ENCODE data around the gene NEUROG1.

DNA sequence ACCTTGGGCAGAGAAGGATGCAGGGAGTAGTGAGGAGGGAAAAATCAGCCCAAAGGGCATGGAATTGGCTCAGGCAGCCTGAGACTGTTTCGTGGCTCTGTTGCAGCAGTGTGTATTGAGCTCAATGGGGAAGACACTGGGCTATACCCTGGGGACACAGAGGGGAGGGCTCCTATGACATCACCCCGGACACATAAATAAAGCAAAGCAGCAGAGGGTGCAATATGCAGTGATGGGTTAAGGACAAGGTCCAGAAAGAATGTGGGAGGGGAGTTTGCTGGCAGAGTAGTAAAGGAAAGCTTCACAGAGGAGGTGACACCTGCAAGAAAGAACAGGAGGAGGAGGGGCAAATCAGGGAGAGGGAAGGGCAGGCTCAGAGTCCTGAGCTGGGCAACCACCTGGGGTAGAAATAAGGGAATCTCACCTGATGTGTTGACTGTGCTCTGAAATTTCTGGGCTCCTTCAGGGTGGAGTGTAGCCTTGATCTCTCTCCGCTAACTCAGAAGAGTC lies 35.2 kb upstream of the CDKN2AIPNL start:
- PRO-cap, result no peak

DNA sequence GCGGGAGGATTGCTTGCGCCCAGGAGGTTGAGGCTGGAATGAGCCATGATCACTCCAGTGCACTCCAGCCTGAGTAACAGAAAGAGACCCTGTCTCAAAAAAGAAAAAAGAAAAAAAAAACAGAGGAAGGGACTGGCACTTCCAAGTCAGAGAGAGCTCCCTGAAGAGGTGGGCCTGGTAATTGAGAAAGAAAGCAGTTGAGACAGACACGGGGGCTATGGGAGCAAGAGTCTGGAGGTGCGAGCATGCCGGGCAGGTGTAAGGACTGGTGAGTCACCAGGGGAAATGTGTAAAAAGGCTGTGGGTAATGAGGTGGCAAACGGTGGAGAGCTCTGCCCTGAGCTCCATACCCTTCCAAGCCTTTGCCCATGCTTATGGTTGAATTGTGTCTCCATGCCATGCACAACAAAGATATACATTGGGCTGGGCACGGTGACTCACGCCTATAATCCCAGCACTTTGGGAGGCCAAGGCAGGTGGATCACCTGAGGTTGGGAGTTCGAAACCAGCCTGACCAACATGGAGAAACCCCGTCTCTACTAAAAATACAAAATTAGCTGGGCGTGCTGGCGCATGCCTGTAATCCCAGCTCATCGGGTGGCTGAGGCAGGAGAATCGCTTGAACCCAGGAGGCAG lies 18.0 kb upstream of the JADE2 start:
- PRO-cap, result no peak

GRCh38 chr5:134524110-134524528 lies 1.4 kb upstream of the JADE2 start:
- PRO-cap, result bidirectional peak, plus-strand start at chr5:134524388, minus-strand start at chr5:134524374

- PRO-cap, result no peak
Observed at GRCh38 chr5:134577774-134578117, 52.3 kb downstream of the JADE2 start.

DNA sequence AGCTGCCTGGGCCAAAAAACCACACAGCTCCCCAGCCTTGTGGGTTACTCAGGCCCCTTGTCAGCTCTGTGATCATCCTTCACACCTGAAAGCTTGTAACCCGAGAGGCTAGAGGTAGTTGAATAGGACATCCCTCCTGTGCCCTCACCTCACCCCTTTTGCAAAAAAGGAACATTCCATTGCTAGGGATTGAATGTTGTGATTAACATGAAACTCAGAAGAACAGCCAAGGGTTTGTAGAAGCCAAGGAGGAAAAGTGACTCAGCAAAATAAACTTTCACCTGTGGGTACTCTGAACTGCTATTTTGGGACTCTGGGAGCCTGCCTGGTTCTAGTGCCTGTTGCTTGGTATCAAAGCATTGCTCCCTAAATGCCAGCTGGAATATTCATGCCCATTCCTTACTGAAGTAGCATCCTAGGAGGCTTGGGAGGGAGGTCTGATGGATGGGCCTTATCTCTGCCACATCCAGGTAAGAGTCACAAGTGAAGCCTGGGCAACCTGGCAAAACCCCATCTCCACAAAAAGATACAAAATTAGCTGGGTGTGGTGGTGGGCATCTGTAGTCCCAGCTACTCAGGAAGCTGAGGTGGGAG lies 40.2 kb downstream of the SAR1B start:
- PRO-cap, result no peak

- PRO-cap, result no peak
Observed at GRCh38 chr5:134874893-134875544, 848 bp downstream of the TXNDC15 start.

DNA sequence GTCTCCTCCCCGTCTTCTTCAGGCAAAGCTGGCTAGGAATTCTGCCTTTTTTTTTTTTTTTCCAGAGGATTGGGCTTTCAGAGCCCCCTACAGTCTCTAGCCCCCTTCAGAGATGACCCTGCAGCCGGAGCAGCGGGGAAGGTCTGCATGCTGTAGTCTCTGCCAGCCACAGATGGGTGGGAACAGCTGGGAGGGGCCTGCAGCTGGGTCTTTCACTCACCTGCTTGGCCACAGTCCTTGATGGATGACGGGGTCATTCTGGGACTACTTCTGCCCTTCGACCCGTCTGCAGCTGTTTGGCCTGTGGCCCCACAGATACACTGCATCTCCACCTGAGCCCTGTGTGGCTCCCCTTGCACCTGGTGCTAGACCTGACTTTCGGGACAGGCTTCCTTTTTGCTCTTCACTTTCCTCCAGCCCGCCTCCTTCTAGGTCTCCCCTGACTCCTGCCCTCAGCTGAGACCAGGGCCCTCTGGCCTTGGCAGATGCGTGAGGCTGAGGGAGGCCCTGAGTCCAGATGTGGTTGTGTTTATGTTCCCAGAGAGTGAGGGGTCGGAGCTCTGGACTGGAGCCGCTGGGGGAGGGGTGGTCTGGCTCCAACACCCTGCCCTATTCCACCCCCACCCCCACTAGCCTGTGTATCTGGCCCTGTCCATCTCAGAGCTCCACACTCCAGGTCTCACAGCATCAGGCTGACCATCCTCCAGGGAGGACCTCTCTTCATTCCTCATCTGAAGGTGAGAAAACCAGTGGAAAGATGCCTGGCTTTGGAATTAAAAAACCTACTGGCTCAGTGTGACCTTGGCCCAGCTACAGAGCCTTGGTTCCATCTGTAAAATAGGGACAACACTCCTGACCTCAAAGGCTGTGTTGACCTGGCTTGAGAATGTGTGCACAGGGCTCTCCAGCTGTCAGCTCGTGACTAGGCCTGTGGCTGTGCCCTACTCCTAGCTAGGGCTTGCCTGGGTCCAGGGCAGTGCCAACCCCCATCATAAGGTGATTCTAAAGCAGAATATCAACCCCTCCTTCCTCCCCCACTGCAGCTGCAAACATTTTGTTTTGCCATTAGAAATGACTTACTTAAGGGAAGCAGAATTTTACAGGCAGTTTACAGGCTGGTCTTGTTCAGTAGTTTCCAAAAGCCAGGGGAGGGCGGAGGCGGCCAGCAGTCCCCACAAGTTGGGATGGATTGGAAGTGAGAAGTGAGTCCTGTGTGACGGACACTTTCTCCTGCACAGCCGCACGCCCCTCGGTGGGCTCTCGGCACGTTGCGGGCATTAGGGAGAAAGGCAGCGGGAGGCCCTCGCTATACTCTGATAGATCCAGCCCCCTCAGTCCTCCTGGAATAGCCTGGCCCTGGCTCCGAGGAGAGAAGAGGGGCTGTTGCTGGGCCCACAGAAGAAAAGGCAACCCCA lies 7.6 kb downstream of the PITX1 start:
- PRO-cap, result no peak

DNA sequence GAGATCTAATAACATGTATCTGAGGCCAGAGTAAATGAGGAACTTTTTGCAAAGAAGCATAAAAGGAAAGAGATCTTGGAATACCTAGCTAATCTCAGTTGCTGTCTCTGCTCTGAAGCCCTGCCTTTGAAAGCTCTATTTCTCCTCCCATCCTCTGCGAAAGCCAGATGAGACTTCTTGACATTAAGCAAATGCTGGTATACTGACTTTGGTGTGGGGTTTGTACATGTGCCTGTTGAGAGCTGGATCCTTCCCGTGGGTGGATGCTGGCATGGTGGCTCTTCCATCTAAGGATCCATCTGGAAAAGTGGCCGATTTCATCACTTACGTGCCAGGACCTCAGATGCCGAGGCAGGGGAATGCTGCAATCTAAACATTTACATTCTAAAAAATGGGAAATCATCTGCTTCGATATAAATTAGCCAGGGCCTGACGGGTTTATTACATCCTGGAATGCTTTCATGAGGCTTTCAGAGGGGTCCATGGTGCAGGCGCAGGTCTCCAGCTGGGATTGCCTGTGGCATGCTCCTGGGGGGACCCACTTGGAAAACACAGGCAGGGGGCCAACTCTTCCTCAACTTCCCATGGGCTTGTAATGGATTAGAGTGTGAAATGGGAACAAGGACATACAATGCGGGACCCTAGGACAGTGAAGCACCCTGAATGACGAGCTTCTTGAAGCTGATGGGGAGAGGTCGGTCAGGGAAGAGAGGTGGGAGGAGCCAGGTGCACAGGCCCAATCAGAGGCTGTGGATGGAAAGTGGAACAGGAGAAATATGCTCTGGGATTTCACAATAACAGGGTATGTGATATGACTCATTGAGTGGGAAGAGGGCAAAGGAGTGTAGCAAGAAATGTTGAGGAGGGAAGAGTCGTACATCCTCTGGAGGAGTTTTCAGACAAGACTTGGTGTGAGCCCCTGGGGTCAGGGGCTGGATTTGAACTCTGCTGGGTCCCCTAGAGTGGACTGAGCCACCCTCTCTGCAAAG lies 105.5 kb upstream of the PITX1 start:
- PRO-cap, result no peak

DNA sequence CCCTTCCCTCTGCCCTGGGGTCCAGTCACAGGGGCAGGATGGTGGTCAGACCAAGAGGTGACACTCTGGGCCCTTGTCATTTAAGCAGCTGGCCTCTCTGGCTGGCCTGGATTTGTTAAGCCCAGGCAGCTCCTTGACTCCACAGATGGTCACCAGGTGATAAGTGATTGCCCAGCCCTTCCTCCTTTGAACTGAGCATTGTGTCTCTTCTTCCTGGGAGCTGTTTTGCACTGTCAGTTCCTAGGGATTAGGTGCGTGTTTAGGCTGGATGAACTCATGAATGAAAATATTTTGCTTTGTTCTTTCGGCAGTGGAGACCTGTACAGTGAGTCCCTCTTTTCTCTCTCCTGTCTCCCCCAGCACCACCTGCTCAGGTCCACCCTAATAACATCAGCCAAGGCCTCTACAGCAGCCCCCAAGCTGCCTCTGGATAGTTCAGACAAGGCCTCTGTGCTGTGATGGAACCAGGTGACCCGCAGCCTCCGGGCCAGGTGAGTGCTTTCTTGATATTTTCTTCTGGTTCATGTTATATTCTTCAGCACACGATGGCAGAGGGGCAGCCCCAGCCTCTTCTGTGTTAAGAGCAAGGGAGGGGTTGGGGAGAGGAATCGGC lies 139.8 kb upstream of the PITX1 start:
- PRO-cap, result no peak

DNA sequence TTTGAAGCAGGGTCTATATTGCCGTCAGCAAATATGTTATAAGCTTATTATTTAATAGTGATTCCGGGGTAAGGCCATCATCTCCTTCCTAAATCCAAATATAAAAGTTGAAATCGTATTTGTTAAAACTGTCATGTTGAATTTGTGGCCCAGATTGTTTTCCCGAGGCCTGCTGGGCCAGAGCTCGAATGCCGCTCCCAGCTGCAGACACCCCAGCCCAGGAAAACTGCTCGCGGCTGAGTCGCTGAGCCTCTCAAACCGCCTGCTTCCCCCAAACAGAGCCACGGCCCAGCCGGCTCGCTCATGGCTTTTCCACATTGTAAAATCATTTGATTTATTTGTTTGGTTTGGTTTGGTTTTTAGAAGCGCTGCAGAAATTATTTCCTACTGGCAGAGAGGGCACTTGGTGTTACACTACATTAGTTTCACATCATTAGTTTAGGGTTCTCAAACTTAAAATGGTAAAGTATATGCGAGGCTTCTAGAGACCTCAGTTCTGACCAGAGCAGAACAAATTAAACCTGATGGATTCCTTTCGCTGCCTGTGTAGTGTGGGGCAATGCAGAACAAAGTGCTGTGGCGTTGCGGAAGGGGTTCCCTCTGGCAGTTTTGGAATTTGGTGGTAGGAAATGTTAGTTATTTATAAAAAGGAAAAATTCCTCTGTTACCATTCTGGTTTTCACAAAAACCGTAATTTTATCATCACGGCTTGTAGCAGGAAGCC lies 156.5 kb upstream of the PITX1 start:
- PRO-cap, result no peak

DNA sequence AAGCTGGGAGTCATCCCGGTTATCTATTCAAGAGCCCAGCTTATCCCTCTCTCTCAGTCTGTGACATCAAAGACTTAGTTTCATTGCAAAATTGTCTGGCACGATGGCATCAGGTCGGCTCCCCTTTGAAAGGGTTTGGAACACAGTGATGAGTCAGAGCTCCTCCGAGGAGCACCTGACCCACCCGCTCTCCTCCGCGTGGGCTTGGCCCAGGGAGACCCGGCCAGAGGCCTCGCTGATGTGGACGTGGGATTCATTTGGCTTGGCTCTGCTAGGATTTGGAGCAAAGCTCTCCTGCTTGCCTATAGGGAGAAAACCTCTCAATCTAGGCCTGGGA lies 135.7 kb downstream of the MACROH2A1 start:
- PRO-cap, result no peak

DNA sequence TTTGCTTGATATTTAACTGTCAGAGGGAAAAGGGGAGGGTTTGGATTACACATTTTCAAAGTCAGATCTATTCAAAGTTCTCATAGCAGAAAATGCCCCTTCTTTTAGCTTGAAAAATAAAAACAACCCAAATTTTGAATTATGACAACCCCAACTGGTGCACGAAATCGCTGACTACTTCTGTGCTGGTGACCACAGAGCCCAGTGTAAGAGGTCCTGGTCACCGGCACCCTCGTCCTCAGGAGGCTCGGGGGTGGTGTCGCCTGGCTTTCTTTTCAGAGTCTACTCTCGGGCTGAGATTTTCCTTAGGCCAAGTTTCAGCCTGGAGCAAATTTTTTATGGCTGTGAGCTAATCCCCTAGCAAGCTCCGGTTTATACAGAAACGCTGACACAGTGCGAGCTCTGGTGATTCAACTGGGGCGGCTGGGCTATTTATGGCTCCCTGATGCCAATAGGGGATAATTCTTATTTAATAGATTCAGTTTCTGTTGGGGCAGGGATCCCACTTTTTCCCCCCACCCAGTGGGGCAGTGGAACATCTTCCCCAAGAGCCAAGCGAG lies 129.3 kb downstream of the MACROH2A1 start:
- PRO-cap, result no peak

- PRO-cap, result no peak
Observed at GRCh38 chr5:135535849-135536344, at the start of gene NEUROG1. NEUROG1 (minus strand) TSS chr5:135535964.

DNA sequence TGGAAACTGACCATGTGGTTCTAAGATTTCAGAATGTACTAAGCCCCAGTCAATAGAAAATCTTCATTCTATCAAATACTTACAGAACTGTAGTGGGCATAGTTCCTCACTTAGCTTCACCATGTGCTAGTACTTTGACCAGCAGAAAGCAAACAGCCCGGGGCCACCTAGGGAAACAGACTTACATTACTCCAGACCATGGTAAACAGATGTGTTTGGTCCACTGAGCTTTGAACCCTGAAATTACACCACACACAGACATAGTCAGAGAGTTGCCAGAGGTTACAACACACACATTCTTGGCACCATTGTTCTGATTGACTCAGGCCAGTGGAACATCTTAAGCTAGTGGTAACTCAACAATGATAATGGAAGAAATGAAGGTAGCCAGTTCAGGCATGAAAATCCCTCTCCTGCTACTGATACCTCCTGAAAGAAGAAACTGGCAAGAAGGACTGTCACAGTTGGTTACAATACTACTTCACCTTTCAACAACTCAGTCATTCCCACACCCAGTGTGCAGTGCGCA lies 18.6 kb upstream of the LECT2 start:
- PRO-cap, result no peak

- PRO-cap, result no peak
Observed at GRCh38 chr5:135977226-135978120, 22.7 kb upstream of the LECT2 start.

GRCh38 chr5:136059040-136059375 lies 30.2 kb downstream of the TGFBI start:
- PRO-cap, result no peak

GRCh38 chr5:136182079-136182489 lies 10.9 kb downstream of the SMIM32 start:
- PRO-cap, result no peak

DNA sequence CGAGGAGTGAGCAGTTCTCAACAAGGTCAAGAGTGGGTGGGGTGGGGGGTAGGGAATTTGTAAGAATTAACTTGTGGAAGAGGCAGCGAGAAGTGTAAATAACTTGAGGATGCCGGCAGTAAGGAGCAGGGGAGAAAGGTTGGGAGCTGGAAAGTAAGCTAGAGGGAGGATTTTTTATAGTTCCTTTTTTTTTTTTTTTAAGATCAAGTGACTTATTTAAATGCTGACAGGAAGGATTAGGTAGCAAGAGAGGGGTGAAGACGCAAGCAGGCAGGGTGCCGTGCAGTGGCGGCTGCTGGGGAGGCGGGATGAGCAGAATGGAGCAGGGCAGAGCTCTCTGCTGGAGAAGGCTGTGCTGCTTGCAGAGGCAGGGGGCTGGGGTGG lies 35.3 kb upstream of the SMIM32 start:
- PRO-cap, result no peak

DNA sequence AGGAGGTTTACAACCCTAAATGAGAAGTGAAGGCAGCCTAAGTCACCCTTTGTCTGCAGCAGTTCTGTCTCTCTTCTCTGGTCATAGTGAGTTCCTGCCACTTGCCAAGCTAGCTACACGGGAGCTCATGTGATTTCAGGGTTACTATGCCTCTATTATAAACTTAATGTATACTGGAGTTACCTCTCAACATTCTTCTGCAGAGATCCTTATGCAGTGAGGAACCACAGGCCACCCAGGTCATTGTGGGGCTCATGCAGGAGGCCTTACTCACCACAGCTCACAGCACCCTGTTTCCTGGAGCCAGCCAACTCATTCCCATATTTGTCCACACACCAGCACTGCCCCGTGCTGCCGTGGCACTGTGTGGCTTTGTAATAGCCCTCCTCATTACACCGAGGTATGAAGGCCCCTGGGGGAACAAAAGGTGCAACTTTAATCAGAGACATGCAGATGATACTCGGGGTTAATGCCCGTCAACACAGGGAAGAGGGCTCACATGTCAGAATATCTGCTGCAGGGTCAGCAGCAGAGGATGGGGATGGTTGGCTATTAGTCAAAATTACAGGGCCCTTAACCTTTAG lies 520.0 kb downstream of the SPOCK1 start:
- PRO-cap, result no peak

GRCh38 chr5:137146309-137147088 lies 352.6 kb downstream of the SPOCK1 start:
- PRO-cap, result no peak